Bronchus (tissue), 1 donor: Measurements from ENCODE around the genes PUS7L, IRAK4 and TWF1.

DNA sequence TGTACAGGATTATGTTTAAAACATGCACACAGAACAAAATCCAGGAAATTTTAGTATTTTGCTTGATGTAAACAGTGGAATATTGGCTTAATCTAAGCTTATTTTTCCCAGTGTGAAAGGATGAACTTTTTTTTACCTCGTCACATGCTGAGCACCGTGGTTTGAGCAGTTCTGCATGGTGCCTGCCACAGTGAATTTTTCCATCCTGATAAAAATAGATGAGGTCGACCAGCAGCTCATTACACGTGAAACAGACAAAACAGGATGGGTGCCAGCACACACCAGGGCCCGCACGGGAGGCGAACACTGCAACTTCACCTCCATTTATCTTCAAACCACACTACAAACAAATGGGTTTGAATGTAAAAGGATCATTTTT is 121.1 kb downstream of the PRICKLE1 start:
- PRO-cap = no peak

DNA sequence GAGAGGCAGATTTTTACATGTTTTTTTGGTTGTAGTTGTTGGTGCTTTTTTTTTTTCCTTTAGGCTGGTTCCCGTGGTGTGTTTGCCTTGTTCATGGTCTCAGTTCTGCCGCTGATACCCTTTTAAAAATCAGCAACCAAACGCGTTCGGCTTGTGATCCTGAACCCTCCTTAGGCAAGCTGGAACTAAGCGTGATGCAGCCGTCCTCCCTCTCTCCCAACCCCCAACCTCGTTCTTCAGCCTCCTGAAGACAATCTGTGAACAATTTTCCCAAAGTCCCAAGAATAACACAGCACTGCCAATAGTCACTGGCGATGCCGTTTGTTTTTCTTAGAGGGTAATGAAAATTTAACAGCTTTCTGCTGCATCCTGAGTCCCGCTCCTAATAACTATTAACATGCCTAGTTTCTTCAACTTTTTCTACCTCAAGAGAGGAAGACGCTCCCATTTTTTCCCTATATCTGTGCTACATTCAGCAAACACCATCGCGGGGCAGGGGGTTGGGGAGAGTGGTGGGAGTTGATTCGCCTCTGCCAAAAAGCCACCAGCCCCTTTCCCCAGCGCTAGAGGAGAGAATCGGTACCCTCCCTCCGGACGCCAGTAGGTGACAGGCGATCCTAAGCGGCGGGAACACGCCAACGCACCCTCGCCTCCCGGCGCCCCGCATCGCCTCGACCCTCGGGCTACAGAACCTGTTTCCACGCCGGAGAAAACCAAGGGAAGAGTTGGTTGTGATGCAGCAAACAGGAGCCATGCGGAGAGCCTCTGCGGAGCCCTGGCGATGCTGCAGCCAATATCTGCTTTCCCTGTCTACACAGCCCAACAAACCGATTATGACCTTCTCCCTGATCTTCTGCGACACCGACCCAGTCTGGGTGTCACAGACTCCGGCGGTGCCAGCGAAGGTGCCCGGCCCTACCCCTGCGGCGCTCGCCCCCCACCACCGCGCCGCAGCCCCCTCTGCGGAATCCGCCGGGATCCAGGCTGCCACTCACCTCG is 777 bp downstream of the PRICKLE1 start:
- PRO-cap = no peak

- PRO-cap = no peak
These were observed 102.4 kb upstream of the PRICKLE1 start for GRCh38 chr12:42691788-42692592.

- PRO-cap = no peak
These were observed 167.5 kb upstream of the PRICKLE1 start for GRCh38 chr12:42756956-42757525.

- PRO-cap = no peak
These were observed 379.8 kb upstream of the PRICKLE1 start for GRCh38 chr12:42969213-42969875.

GRCh38 chr12:43758018-43758828 is at the start of gene PUS7L:
Gene PUS7L (minus strand): TSS chr12:43758790.
- PRO-cap = unidirectional peak, plus-strand start at chr12:43758341; bidirectional peak, plus-strand start at chr12:43758975, minus-strand start at chr12:43758773

DNA sequence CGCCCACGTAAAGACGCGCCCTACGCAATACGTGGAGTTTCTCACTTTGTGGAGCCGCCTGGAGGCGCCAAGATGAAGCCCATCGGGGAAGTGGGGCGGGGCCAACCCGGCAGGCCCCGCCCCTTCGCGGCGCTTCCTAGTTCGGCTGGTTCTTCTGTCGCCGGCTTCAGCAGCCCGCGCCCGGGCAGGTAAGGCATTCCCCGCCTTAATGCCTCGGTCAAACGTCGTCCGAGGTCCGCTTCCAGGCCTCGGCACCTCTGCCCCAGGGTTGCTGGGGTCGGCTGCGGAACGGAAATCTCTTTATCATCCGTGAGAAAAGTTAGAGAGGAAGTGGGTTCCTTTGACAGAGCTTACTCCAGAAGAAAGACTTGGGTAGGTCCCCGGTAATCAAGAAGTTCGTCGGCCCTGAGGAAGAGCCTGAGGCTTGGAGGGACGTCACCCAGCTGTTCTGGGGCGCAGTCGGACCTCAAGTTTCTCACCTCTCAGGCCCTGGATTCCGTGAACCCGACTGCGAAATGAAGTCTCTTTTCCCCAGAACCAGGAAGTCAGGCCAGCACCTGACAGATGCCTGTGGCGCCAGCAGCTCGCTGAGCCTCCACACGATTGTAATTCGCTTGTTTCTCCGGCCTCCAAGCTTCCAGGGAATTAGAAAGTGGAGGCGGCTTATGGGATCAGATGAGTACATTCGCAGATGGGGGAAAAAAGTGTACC is at the start of gene IRAK4:
IRAK4 (plus strand) TSS at position 123 of the 711 bp plus-strand sequence.
- PRO-cap = bidirectional peak, plus-strand start at position 147 of the sequence, minus-strand start outside the sequence; bidirectional peak, plus-strand start at position 553 of the sequence, minus-strand start at position 538 of the sequence

- PRO-cap = bidirectional peak, plus-strand start at chr12:43806385, minus-strand start at chr12:43806316
These were observed at the start of gene TWF1 for GRCh38 chr12:43805592-43806713. Gene TWF1 (minus strand): TSS chr12:43806317.

- PRO-cap = no peak
These were observed 570 bp downstream of the DBX2 start for GRCh38 chr12:45050322-45050736.

GRCh38 chr12:45219457-45220035 is 3.7 kb downstream of the ANO6 start:
- PRO-cap = no peak

DNA sequence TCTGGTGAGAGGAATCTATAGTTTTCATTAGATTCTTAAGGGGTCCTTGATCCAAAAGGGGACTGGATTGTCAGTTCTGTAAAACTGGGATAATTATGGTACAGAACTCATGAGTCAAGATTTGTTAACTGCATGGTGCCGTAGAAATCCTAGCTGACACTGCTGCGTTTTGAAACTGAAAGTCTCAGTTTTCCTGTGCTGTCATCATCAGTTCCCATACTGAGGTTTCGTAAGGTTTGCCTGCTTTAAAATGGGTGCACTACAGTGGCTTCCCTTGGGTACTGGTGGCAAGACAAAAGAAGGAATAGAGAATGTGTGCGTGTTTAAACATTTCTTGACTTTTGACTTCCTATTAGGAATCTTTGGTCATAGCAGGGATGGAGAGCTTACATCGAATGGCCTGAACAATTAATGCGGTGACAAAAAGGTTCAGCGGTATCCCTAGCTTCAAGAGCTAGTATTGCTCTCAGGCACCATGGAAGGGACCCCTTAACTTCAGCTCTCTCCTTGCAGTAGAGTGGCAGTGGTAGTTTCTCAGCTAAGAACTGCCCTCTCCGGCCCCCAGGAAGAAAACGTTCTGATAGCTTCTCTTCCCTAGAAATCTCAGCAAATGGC is 28.7 kb downstream of the ANO6 start:
- PRO-cap = no peak

DNA sequence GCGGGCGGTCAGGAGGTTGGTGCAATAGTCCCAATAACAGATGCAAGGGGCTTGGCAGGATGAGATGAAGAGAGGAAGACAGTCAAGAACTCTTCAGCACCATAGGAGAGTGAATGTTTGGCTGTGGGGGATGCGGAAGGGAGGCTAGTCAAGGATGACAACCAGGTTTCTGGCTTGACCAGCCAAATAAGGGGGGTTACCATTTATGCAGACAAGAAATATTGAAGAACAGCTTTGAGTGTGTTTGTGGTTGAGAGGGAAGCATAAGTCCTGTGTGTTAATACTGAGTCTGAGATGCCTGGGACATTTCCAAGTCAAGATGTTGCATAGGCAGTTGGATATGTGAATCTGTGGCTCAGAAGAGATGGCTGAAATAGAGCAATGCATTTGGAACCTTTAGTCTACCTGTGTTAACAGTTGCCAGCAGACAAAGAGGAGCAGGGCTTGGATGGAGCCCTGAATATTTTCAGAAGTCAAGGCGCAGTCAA is 66.1 kb downstream of the ANO6 start:
- PRO-cap = no peak

DNA sequence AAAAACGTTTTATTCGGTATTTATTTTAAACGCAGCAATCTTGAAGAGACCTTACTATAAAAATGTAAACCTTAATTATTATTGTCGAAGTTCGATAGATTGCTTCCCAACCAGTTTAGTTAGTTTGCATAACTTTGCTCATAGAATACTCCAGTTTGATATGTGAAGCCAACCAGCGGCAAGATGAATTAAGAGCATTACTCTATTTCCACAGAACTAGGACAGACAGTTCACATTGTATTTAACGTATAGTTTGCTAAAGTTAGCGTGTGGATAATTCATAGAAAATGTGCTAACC is 1.3 kb upstream of the ARID2 start:
- PRO-cap = no peak

GRCh38 chr12:45732909-45733353 is 3.4 kb downstream of the ARID2 start:
- PRO-cap = no peak

- PRO-cap = no peak
These were observed 121.0 kb downstream of the ARID2 start for GRCh38 chr12:45850204-45851170.

DNA sequence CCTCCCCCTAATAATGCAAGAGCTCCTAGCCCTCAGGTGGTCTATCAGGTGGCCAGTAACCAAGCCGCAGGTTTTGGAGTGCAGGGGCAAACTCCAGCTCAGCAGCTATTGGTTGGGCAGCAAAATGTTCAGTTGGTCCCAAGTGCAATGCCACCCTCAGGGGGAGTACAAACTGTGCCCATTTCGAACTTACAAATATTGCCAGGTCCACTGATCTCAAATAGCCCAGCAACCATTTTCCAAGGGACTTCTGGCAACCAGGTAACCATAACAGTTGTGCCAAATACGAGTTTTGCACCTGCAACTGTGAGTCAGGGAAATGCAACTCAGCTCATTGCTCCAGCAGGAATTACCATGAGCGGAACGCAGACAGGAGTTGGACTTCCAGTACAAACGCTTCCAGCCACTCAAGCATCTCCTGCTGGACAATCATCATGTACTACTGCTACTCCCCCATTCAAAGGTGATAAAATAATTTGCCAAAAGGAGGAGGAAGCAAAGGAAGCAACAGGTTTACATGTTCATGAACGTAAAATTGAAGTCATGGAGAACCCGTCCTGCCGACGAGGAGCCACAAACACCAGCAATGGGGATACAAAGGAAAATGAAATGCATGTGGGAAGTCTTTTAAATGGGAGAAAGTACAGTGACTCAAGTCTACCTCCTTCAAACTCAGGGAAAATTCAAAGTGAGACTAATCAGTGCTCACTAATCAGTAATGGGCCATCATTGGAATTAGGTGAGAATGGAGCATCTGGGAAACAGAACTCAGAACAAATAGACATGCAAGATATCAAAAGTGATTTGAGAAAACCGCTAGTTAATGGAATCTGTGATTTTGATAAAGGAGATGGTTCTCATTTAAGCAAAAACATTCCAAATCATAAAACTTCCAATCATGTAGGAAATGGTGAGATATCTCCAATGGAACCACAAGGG is 122.1 kb downstream of the ARID2 start:
- PRO-cap = no peak

DNA sequence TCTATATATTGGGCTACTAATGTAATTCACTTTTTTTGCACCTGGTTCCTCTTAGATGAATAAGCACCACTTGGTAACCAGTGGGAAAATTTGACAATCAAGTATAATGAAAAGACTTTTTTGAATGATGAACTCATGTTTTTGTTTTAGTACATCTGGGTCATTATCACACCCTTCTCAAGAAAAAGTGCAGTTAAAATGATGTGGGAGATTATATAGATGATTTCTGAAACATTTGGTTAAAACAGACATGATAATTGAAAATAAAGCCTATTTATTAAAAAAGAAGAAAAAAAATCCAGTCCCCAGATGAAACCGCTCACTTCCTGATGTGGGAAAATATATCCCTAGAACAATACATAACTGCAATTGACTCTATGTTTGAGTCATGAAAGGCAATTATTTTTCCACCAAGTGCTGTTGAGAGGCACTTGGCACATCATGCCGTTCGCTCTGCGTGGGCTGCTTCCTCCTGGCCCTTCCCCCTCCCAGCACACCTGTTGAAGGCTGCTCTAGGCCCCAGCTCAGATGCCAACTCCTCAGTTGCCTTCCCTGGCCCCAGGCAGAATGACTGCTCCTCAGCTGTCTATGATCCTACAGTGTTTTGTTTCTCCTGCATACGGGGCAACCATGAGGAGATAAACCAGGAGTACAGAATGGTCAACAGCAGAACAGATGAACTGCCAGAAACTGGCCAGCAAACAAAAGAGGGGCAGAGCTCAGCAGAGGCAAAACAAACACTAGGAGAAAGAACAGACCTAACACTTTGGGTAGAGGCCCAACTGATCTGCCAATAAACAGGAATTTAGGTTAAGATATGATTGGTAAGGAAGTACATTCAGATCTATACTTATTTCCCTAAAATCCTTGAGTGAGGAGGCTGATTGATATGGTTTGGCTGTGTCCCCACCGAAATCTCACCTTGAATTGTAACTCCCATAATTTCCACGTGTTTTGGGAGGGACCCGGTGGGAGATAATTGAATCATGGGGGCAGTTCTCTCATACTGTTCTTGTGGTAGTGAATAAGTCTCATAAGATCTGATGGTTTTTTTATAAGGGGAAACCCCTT is 58.9 kb downstream of the SLC38A1 start:
- PRO-cap = unidirectional peak, plus-strand start at position 542 of the sequence

GRCh38 chr12:46234013-46234523 is 34.8 kb downstream of the SLC38A1 start:
- PRO-cap = no peak

DNA sequence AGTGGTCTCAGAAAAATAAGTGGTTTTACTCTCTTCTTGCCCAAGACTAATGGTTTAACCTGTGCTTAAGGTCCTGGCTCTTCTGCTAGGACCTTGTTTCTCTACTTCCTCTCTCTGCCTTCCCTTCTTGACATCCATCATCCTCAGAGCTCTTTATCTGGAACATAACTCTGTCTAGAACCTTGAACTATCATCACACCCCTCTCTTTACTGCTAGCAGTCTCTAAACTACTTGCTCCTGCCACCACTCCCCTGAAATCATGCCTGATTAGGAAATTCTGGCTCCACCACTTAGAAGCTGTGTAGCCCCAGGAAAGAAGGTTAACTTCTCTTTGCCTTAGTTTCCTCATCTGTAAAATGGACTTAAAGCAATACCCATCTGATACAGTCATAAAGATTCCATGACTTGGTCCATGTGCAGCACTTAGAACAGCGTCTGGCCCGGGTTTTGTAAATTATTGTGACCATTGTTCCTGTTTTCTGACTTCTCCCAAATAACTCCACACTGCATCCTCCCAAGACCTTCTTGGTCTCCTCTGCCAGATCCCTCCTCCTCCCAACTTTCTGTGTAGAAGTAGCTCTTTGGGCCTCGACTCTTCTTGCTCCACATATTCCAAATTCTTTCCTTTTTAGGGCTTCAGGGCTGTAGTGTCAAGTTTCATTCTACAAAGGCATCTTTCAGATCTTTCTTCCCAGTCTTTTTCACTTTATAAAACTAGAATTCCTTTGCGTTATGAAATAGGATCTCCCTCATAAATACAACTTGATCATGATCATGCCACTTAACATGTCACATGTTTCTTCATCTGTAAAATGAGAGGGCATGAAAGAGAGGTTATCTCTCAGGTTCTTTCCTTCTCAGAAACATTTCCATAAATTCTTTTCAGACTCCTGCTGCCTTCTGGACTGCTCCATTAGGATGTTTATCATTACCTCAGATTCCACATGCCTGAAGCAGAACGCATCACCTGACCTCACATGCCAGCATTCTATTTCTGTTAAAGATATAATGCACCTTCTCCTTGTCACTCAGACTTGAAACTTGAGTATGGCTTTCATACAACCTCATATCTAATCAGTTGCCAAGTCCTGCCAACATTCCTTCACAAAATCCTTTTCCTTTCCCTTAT is 8.8 kb downstream of the SLC38A1 start:
- PRO-cap = no peak

DNA sequence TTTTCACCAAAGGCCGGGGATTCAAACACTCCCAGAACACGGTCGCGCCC is 923 bp downstream of the SLC38A1 start:
- PRO-cap = bidirectional peak, plus-strand start at position 24 of the sequence, minus-strand start outside the sequence